Fallopian tube (tissue), 1 donor: ENCODE measurements around a stretch of chr1.

- PRO-cap = no peak
Measured at GRCh38 chr1:53324341-53325247, 3.3 kb downstream of the LRP8 start.

GRCh38 chr1:53326387-53327159 is 1.3 kb downstream of the LRP8 start:
- PRO-cap = bidirectional peak, plus-strand start at chr1:53326434, minus-strand start at chr1:53326252

- PRO-cap = no peak
Measured at GRCh38 chr1:53460395-53460642, 1.1 kb downstream of the DMRTB1 start.

GRCh38 chr1:53526740-53527142 is 67.5 kb downstream of the DMRTB1 start:
- PRO-cap = bidirectional peak, plus-strand start at chr1:53526962, minus-strand start at chr1:53526792

GRCh38 chr1:54015908-54017145 is 1.7 kb downstream of the LDLRAD1 start:
- PRO-cap = bidirectional peak, plus-strand start at chr1:54016425, minus-strand start at chr1:54016321; bidirectional peak, plus-strand start at chr1:54016657, minus-strand start at chr1:54016505

DNA sequence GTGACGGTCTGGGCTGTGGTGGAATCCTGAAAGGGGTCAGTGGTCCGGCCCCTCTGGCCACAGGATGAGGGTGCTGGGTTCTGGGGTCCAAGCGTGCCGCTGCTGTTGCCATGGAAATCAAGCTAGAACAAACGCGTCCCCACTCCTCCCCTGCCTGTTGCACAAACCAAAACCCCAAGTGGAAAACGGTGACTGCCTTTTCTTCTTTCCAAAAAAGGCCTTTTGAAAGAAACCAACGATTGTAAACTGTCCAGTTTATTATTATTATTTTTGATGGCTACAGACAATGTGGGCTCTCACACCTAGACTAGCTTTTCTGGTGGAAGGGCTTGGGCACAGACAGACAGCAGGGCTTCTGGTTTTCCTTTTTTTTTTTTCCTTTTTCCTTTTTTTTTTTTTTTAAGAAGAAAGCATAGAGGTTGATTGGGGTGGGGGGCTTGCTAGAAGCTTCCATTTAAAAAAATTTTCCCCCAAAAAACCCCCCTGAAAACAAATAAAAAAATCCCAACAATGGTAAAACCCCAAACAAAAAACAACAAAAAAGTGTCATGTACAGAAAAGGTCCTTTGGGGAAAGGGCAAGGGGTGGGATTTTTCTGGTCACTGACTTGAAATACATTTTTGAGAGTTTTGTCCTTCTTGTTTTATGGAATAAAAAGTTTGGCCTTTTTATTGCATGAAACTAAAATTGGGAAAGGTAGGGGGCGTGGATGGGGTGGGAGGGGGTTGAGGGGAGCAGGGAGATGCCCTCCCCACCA is 26.5 kb downstream of the MRPL37 start:
- PRO-cap = no peak

GRCh38 chr1:54230865-54231453 is 31.0 kb downstream of the MRPL37 start:
- PRO-cap = no peak

DNA sequence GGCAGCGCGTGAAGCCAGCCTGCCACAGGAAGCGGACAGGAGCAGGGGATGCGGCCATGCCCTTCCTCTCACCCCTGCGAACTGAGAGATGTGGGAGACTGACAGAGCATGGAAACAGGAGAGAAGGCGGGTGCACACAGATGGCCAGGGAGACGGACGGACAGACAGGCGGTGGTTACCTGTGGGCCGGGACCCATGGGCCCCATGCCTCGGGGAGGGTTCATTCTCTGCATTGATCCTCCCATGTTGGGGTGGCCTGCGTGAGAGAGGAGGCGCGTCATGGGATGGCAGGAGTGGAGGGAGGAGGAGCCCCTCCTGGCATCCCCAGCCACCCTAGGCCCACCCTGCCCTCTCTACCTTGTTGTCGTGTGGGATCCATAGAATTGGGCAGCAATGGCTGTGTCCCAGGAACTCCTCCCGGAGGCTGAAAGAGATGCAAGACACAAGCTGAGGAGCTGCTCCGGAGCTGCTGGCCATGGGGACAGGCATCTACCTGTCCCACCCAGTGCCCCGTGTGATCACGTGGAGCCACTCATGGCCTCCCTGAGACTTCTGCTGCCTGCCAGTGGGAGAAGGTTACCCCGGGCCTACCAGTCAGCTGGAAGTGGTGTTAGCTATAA is 51.6 kb downstream of the MRPL37 start:
- PRO-cap = no peak

DNA sequence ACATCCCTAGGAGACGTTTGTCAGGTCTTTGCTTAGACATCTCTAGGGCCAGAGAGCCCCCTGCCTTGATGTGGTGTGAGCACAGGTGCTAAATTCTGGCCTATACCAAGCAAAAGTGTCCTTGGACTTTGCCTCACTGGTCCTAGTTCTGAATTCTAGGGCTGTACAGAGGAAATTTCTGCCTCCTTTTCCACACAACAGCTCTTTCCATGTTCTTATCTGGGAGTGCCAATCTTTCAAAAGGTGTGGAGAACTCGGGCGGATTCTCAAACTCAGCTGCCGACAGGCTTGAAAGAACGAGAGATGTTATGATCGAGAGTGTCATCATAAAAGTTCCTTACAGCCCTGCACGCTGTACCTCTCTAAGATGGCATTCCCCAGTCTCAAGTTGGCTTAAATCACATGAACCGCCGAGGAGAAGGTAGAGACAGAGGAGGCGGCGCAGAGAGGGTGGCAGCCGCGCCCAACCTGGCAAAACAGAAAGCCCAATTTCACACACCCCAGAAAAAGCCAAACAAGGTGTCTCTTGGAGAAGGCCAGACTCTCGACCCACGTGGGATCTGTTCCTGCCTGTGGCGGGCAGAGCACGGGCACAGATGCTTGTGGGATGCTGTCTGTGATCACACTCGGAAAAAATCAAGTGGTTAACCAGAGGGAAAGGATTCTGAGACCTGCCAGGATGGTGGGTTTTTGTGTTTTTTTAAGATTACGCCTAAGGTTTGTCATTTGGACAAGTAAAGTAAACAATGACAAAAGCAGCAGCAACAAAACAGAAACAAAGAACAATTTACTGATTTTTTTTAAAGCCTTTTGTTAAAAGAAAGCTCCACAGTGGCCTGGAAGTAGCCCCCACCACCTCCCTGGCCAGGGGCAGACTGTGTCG is 80.6 kb downstream of the MRPL37 start:
- PRO-cap = no peak

- PRO-cap = no peak
Measured at GRCh38 chr1:54289903-54290459, 90.0 kb downstream of the MRPL37 start.

- PRO-cap = no peak
Measured at GRCh38 chr1:54324570-54325345, 124.8 kb downstream of the MRPL37 start.

GRCh38 chr1:54325947-54327012 is 126.3 kb downstream of the MRPL37 start:
- PRO-cap = no peak

- PRO-cap = no peak
Measured at GRCh38 chr1:54378143-54379284, 169.5 kb upstream of the ACOT11 start.

- PRO-cap = no peak
Measured at GRCh38 chr1:54392521-54393183, 155.4 kb upstream of the ACOT11 start.

- PRO-cap = no peak
Measured at GRCh38 chr1:54399601-54400346, 148.3 kb upstream of the ACOT11 start.

GRCh38 chr1:54401520-54401985 is 146.5 kb upstream of the ACOT11 start:
- PRO-cap = no peak

DNA sequence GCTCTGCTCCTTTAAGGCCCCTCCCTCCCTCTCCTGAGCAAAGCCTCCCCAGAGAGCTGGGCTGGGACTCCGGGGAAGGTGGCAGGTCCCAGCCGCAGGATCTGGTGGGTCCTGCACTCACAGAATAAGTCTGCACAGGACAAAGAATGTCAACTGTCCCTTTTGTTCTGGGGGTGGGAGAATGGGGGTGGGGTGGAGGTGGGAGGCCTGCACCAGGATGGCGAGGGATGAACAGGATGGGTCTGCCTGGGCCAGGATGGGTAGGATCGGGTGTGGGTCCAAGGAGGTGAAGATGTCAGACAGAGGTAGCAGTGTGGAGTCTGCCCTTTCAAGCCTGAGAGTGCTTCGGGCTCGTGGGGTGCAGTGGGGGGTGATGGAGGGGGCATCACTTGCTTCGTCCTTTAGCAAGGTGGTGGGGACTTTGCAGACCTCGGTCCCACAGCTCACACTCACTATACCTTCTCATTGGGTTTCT is 84.4 kb upstream of the ACOT11 start:
- PRO-cap = no peak

- PRO-cap = no peak
Measured at GRCh38 chr1:54486606-54487266, 61.3 kb upstream of the ACOT11 start.

DNA sequence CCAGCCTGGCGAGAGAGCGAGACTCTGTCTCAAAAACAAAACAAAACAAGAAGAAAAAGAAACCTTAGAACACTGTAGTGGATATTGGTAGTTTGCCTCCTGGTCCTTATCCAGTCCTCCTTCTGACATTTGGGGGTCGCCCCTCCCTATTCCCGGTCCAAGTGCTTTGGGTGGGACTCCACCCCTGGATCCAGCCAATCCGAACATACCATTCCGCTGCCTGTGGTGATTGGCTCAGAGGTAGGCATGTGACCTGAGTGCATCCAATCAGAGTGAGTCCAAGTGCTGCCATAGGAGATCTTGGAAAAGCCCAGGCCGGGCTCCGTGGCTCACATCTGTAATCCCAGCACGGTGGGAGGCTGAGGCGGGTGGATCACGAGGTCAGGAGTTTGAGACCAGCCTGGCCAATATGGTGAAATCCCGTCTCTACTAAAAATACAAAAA is 33.9 kb upstream of the ACOT11 start:
- PRO-cap = no peak

DNA sequence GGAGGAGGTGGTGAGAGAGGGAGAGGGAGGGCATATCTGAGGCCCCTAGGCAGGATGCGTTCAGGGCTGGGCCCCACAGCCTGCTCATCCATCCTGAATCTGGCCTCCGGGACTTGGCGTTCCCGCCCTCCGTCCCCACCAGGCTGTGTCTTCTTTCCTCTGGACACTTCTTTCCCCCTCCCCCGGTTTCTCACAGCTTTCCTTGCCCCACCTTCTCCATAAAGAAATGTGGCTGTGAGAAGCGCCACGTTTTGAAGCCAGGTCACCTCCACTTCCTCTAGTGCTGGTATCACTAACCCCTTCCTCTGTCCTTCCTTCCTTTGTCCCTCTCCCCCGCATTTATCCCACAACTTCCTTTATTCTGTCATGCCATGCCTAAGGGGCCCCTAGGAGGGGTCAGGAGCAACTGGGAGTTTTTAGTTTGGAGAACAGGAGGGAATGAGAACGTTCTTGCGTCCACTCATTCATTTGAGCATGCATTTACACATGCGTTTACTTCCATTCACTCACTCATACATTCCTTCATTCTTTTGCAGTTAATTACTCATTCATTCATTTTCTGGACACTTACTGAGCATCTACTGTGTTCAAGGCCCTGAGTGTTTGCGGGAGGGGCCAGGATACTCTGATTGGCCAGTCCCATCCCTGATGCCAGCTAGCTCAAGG is 5.0 kb upstream of the ACOT11 start:
- PRO-cap = no peak